SEM (cell line): ENCODE measurements around a stretch of chr16.

GRCh38 chr16:84898435-84898976 lies 78.7 kb downstream of the CRISPLD2 start:
- PRO-cap, result no peak

- PRO-cap, result no peak
These were observed 80.7 kb downstream of the CRISPLD2 start for GRCh38 chr16:84900365-84900983.

GRCh38 chr16:84924405-84925203 lies 86.7 kb downstream of the ZDHHC7 start:
- PRO-cap, result no peak

GRCh38 chr16:84952175-84953287 lies 58.8 kb downstream of the ZDHHC7 start:
- PRO-cap, result no peak

- PRO-cap, result no peak
These were observed 7.0 kb downstream of the ZDHHC7 start for GRCh38 chr16:85004245-85004903.

DNA sequence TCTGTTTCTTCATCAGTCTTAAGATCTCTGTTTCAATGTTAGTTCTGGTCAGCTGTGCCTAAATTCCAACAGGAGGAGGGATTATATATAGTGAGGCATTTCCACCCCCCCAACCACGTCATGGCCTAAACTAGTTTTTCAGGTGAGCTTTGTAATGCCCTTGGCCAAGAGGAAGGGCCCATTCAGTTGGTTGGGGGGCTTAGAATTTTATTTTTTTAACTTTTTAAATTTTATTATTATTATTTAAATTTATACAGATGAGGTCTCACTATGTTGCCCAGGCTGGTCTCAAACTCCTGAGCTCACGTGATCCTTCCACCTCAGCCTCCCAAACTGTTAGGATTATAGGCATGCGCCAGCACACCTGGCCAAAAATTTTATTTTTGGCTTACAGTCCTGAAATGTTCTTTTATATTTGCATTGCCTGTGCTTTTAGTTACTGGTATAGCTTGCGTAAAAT lies 4.6 kb upstream of the ZDHHC7 start:
- PRO-cap, result no peak

DNA sequence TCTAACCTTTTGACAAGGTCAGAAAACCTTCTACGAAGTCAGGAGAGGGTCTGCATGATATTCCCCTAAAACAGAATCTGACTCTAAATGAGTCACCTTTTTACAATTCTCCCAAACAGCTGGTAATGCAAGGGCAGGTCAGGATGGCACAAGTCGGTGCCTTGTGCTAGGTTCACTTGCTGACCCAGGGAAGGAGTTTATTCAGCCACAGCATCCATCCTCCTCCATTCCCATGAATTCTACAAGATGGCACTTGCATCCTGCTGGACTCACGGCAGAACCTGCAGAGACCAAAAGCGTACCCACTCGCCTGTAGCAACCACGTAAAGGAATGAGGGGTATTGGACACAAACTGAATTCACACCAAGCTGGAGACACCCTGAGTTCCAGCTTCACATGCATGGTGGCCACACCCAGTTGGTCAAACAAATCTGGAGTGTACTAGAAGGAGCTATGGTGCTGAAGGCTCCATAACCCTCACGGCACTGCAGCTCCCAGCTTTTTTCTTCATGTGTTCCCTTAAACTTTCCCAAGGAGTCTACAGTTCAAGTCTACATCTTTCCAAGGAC lies 1.5 kb upstream of the KIAA0513 start:
- PRO-cap, result no peak

- PRO-cap, result no peak
These were observed 1.3 kb downstream of the KIAA0513 start for GRCh38 chr16:85028454-85029808.

DNA sequence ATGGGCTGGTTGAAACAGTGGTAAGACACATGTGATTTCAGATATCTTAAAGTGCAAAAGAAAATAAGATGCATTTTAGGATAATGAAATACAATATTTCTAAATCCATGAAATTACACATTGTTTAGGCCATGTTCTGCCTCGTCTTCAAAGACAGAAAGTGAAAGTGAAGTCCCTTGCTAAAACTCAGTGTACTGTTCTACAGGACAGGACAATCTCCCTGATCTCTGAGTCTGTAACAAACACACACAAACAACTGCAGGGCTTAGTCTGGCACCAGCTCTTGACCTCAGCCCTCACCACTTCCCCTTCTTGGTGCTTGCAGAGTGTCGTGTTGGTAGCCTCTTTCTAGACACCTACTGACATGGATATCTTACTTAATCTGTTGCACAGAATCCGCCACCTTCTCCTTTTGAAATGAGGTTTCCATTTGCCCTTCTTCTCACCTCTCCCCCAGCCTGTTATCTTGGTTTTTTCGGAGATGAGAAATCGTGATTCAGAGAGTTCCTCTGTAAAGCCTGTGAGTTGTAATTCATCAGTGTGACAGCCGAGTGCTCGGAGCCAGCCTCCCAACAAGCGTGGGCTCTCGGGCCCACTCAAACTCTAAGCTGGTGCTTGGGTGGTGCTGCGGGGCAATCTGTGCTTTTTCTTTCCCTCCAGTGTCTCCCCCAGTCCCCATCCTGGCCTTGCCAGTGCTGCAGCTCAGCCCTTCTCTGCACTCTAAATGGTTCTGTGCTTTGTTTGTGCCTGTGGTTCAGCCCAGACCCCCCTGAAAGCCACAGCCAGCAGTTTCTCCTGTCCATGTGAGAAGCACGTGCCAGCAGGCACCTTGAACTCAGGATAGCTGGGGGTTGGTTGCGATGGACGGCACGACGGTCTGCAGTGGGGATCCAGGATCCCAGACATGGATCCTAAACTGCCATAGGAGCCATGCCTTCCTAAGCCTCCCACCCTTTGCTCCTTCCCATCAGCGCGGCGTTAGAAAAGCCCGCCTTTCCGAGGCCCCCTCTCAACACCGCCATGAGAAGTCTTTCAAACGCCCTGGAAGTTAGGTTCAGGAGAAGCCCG lies 28.0 kb downstream of the KIAA0513 start:
- PRO-cap, result unidirectional peak, minus-strand start at position 726 of the sequence

DNA sequence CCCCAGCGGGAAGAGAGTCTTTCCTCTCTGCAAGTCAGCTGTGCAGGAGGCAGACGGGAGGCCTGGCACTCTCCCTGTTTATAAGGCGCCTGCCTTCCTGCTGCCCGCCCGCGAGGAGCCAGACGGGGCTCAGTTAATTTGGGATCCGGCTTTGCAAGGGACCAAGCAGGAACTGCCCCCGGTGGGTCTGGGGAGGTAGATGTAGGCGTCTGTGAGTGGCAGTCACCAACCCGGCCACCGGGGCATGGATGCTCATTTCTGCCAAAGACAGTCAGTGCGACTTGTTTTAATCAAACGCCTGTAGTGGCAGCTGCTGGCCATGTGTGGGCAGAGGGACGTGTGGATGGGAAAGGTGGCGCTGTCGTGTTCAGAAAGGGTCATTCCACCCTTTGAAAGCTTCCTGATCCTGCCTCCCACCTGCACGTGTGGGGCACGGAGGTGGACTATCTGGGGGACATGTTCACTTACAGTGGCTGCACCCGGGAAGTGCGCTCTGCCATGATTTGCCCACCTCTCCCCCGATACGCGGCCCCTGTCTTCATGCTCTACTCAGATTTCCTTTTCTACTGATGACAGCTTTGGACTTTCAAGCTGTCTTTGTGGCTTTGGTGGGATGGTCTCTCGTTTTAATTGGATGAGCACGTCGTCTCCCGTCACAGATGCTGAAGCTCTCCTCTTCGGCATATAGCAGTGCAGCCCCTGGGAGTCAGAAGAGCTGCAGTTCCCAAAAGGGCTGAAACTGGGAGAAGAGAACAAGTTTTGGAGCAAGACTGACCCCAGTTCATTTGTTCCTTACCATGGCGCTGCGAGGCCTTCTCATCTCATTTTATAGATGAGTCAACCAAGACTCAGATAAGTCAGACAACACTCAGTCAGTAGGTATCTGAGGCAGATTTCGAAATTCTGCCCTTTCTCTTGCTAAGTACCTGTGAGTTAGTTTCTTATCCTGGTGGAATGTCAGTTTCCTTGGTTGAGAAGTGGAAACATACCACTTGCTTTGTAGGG lies 60.4 kb upstream of the CIBAR2 start:
- PRO-cap, result no peak

DNA sequence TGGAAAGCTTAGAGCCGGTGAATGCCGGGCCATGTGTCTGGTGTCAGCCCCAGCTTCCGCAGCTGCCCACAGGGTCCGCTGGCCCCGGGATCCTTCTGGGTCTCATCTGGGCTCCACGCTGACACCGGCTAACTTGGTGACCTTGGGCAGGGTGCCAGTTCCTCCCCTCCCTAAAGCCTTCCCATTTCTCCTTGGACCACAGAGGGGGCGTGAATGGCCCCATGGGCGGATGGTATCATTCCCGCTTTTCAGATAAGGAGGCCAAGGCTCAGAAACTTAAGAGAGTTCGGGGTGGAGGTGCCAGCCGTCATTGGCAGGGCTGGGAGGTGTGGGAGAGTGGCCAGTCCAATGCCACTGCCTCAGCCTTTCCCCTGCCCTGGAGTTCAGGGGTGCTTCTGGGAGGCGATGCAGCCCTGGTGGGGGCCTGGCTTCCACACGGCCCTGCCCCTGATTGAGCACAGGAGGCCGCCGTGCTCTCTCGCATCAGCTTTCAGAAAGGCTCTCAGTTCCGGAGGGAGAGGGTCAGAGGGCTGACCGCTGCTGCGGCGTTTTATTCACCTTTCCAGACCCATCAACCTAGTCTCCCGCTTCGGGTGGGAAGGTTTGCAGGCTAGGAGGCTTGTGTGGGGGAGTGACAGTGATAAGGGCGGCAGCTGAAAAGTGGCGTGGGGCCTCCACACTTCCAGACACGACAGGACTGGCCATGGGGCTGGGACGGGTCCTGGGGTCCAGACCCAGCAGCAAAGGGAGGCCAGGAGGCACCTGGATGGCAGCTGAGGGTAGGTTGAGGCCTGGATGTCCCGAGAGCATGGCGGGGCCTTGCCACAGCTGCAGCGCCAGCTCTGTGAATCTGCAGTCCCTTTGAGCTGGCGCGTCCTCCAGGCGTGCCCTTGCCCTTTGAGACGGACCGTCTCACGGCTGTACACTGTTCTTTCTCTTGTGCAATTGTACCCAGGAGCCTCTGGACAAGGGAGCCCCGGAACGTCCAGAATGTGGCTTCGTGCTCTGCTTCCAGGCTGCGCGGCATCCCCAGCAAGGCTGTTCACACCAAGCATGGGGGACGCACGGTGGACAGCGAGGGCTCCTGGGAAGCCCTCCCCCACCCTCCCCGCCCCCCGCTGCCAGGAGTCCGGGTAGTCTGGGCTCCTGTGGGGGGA lies 69.2 kb upstream of the CIBAR2 start:
- PRO-cap, result no peak

DNA sequence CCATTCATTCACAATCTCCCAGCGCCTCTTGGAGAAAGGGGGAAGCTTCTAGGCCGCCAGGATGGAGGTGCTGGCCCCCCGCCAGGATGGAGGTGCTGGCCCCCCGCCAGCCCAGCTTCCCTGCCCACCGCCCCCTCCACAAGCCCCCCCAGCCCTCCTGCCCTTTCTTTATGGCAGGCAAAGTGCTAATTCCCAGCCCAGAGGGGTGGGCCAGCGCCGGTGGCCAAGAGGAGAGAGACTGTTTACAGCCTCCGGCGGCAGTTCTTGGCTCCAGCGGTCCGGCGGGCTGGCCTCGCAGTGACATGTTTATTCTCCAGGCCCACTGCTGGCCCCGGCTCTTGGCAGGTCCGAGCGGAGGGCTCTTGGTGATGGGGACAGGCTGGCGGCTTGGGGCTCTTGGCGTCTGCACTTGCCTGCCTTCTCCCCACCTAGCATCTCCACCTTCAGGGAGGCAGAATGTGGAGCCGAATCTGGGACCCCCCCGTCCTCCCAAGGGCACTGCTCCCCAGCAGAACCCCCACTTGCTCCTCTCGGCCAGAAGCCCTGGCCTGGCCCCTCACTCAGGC lies 94.5 kb upstream of the CIBAR2 start:
- PRO-cap, result no peak

DNA sequence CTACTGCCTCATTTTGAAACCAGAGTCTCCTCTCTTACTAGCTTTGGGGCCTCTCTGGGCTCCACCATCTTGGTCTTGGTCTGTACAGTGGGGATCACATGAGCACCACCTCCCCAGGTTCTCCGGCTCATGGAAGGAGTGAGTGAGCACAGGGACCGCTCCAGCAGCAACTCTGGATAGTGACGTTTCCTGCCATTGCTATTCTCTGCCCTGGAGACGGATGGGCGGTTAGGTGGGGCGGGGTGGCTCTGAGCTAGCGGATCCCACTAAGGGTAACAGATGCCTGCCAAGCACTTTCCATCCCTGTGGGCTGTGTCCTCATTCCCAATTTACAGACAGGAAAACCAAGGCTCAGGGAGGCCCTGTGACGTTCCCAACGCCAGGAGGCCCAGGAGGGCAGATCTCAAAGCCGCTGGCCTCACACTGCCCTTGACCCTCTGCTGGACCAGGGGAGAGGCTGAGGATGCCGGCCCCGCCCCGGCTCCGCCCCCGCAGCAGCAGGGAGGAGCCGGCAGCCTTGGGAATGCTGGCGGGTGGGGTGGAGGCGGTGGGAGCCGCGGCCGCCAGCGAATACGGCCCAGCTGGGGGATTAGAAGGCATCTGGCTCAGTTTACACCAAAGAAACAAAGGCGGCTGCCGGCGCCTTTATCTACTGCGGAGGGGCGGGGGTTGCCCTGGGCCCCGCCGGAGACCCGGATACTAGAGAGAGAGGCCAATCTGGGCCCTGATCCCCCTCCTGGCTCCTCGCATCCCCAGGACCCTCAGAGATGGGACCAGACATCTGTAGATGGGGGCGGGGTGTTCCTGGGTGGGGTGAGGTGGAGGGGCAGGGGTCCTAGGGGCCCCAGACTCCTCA lies 122.2 kb upstream of the CIBAR2 start:
- PRO-cap, result no peak

DNA sequence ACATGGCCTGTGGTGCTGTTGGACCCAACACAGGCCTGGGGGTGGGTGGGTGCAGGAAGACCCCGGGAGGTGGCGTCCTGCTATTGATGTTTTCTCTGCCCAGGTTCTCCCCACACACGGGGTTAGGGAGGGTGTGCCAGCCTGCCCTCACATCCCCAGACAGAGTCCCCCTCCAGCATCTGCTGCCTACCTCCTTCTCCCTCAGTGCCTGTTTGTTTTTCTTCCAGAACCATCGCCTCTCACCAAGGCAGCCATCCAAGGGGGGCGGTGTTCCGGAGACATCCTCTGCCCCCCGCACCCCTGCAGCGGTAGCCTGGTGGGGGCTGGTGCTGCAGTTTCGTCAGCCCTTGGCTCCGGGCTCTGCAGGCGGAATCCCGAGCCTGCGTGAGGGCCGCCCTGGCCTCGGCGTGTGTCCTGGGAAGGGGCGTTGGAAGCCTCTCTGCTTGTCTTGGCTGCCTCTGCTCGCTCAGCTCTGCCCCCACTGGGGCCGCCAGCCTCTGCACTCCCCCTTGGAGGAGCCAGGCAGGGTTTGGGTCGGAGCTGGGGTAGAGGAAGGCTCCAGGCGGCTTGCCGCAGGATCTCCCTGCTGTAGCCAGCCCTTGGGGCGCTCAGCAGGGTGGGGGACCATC lies 125.9 kb upstream of the CIBAR2 start:
- PRO-cap, result no peak

- PRO-cap, result no peak
These were observed 167.5 kb upstream of the CIBAR2 start for GRCh38 chr16:85279698-85280337.

GRCh38 chr16:85322899-85323247 lies 210.6 kb upstream of the CIBAR2 start:
- PRO-cap, result no peak

- PRO-cap, result no peak
These were observed 222.9 kb upstream of the CIBAR2 start for GRCh38 chr16:85335154-85335575.

GRCh38 chr16:85338923-85339167 lies 226.6 kb upstream of the CIBAR2 start:
- PRO-cap, result no peak

DNA sequence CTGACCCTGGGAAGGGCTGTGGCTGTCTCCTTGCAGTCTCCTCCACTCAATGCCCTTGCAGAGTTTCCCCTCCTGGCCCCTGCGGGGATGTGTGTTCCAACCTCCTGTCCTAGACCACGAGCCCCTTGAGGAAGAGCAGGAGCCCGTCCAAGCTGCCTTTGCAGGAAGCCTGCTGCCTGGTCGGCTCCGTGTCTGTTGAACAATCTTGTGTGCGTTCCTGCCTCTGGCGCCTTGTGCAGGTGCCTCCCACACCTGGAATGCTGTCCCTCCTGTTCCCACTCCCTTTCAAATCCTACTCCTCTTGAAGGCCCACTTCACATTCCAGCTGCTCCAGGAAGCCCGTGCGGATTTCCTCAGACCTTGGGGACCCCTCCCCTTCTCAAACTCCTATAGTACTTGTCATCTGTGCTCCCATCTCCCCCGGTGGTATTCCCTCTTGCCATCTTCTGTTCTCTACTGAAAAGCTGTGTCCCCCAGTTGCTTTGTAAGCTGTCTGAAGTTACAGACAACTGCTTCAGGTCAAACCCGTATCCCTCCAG lies 241.6 kb upstream of the CIBAR2 start:
- PRO-cap, result no peak

- PRO-cap, result no peak
These were observed 51.9 kb upstream of the GSE1 start for GRCh38 chr16:85561177-85561625.